Measurements from ENCODE around the genes COX5B and ACTR1B.

GRCh38 chr2:96916103-96916797, 46.4 kb upstream of the SEMA4C start:
- PRO-cap, 4 experiments = peak in 1 of 4 experiments; most common plus-strand start chr2:96916309 (in 1)
- RAMPAGE, long total RNA, 4 experiments = no peak in any of the 4 experiments

DNA sequence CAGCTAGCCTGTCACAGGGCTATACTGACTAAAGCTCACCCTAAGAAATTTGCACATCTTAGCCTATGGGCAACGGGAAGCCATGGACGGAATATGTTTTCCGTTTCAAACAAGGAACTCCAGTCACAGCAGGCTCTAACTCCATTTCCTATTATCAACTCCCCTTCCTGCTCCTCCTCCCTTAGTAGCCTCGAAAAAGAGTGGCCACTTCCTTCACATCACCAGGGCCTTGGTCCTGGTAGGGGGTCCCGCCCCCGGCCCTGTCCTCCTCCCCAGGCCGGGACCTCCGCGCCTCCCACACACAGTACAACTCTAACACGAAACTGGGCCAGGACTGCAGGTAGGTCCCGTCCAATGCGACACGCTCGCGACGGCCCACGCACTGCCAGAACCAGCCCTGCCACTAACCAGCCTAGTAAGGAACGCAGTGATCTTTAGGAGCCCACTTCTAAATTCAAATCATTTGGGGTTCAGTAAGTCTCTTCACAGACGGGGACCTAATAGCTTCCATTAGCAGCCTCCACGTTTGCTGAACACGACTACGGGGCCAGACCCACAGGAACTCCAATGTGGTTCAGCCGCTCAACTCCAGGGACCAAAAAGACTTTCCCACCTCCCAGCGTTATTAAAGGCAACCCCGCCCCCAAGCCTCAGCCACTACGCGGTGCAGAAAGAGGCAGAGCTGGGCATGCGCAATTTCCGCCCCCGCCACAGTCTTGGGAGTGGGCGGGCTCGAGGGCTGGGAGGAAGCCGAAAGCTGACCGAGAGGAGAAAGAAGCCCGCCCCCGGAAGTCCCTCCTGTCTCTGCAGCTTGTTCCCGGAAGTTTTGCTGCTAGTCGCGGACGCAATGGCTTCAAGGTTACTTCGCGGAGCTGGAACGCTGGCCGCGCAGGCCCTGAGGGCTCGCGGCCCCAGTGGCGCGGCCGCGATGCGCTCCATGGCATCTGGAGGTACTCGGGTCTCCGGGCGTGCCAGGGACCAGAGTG, at the start of gene COX5B:
TSS of gene COX5B (plus strand) at position 823 of the 986 bp plus-strand sequence.
- PRO-cap, 4 experiments = peak in 4 of 4 experiments; most common plus-strand start position 224 of the sequence (in 2); most common minus-strand start position 602 of the sequence (in 4)
- RAMPAGE, long total RNA, 4 experiments = start-site peak on the plus strand in 4 of 4 experiments, centred at positions 828 to 834 of the sequence, 2,355 to 2,802 reads per replicate

DNA sequence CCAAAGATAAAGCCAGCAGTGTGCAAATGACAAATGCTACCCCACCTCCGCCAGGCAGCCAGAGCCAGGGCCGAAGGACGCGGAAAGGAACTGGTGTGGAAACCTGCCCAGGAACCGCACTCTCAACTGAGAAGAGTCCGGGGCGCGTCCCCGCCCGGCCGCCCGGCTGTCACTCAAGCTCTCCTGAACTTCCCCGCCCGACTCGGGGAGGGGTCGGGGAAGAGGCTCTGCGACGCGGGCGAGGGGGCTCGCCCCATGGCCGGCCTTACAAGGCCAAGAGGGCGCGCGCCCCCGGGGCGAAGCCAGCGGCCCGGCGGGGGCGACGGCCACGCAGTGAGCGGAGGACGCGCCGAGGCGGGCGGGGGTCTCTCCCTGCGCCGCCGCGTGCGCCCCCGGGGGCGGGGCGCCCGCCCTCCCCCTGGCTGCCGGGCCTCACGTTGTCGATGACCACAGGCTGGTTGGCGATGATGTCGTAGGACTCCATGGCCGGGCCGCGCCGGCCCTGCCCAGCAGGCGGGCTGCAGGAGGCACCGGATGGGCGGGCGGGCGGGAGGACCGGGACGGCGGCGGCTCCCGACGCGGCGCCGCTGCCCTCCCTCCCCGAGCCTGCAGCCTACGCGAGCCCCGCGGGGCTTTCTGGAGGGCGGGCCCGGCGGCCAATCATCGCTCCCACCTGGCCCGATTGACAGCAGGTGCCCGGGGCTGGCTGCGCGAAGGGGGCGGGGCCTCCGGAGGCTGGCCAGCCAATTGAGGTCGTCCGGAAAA, at the start of gene ACTR1B:
TSS of gene ACTR1B (minus strand) at position 638 of the 765 bp plus-strand sequence.
- PRO-cap, 4 experiments = peak in 4 of 4 experiments; most common plus-strand start position 61 of the sequence (in 4); most common minus-strand start position 124 of the sequence (in 4)
- RAMPAGE, long total RNA, 4 experiments = no peak in any of the 4 experiments

DNA sequence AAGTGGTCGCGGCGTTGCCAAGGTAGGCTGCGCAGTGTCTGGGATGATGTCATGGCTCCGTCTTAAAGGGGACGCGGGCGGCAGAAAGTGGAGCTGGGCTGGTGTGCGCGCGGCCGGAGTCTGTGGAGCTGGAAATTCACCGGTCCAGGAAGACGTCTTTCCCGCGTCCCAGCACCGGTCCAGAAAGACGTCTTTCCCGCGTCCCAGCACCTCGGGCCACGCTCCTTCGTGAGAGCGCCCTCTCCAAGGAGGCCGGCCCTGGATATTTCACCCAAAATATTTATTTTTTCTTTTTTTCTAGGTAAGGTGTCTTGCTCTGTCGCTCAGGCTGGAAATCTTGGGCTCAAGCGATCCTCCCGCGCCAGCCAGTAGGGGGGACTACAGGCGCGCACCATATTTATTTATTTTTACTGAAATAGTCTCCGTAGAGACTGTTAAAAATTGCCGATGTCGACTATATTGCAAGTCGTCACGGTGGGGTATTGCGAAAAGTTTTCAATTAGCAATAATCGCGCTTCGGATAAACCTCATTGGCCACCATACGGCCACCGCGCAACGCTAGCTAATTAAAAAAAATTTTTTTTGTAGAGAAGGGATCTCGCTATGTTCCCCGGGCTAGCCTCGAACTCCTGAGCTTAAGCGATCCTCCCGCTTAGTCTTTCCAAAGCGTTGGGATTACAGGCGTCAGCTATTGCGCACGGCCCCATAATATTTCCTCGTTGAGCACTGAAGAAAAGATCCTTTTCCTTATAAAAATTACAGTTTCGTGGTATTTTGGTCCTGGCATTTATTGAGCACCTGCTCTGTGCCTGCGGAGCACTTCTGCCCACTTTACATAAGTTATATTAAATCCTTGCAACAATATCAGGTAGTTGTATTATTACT, 570 bp upstream of the ACTR1B start:
- PRO-cap, 4 experiments = peak in 4 of 4 experiments; most common plus-strand start position 65 of the sequence (in 3); most common minus-strand start position 339 of the sequence (in 1)
- RAMPAGE, long total RNA, 4 experiments = start-site peak on the plus strand in 1 of 4 experiments, centred at position 86 of the sequence, 24 reads per replicate

- PRO-cap, 4 experiments = no peak in any of the 4 experiments
- RAMPAGE, long total RNA, 4 experiments = no peak in any of the 4 experiments
Measured at GRCh38 chr2:97757080-97757538, 43.7 kb downstream of the ZAP70 start.

GRCh38 chr2:97760203-97760487, 46.8 kb downstream of the ZAP70 start:
- PRO-cap, 4 experiments = no peak in any of the 4 experiments
- RAMPAGE, long total RNA, 4 experiments = no peak in any of the 4 experiments

DNA sequence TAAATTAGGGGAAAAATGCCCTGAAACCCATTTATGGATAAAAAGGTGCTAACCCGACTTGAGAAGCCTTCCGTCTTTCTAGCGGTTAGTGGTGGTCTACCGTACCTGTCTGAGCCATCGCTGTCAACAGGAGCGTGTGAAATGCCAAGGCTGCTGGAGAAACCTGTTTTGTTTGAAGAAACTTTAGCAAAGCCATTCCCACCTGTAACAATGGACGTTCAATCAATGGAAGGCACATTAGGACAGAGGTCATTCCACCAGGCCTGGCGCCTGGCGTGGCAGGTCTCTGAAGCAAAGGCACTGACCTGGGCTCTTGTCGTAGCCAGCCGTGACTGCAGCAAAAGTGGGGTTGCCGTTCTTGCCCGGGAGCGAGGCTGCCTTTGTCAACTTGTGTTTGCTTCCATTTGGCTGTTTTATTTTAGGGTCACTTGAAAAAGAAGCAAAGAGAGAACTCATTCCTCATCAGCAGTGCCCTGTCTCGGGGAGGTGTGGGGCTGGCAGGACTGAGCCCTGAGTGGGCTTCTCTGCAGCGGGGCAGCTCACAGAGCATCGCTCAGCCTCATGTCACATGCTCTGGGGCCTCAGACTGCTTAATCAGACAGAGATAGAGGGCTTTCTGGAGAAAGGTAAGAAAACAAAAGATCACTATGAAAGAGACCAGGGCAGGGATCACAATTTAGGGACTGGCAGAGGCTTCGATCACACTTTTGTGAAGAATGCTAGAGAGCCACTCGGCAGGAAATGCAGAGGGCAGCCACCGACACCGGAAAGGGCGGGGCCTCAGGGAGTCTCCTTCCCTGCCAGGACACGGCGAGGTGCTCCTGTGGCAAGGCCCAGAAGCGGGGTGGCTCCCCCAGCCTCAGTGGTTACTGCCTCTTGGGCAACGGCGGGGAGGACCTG, 47.4 kb downstream of the ZAP70 start:
- PRO-cap, 4 experiments = no peak in any of the 4 experiments
- RAMPAGE, long total RNA, 4 experiments = no peak in any of the 4 experiments

GRCh38 chr2:97854386-97855316, 141.1 kb downstream of the TMEM131 start:
- PRO-cap, 4 experiments = no peak in any of the 4 experiments
- RAMPAGE, long total RNA, 4 experiments = no peak in any of the 4 experiments

DNA sequence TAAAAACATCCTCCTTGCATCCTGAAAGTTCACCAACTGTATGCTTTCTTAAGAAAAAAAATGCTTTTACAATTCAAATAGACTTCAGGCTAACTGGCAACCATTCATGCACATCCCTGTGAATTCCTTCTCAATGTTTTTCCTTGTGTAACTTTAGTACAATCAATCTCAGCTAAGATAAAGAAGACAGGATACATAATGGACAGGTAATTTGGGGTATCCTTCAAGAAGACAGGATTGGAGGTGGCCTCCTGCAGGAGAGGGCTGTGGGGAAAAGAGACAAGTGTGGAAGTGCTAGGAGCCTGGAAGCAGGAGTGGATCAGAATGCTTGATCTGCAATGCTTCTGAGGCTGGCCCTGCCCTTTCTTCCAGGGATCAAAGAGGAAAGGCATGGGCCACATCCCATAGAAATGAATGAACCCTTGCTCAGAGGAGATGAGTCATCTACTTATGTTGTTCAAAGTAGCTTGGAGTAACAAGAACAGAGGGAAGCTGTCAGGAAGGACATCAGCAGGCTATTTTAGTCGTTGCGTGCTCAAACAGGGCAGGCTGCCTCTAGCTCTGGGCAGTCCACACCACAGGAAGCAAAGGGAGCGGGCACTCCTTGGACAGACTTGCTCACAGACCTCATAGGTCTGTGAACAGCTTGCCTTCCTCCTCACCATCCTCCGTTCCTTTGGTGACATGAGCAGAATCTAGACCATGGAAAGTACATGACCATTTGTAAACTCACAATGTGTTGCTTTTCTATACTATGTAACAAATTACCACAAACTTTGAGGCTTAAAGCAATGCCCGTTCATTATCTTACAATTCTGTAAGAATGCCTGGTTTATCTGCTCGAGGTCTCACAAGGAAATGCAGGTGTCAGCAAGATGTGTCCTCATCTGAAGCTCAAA, 126.4 kb downstream of the TMEM131 start:
- PRO-cap, 4 experiments = peak in 1 of 4 experiments; most common plus-strand start position 484 of the sequence (in 1)
- RAMPAGE, long total RNA, 4 experiments = no peak in any of the 4 experiments

GRCh38 chr2:97870233-97870916, 125.4 kb downstream of the TMEM131 start:
- PRO-cap, 4 experiments = no peak in any of the 4 experiments
- RAMPAGE, long total RNA, 4 experiments = no peak in any of the 4 experiments

GRCh38 chr2:97931114-97931580, 64.6 kb downstream of the TMEM131 start:
- PRO-cap, 4 experiments = peak in 4 of 4 experiments; most common minus-strand start chr2:97931284 (in 4)
- RAMPAGE, long total RNA, 4 experiments = no peak in any of the 4 experiments

GRCh38 chr2:97994723-97995759, 707 bp downstream of the TMEM131 start:
- PRO-cap, 4 experiments = peak in 4 of 4 experiments; most common plus-strand start chr2:97995311 (in 3); most common minus-strand start chr2:97995151 (in 4)
- RAMPAGE, long total RNA, 4 experiments = no peak in any of the 4 experiments

DNA sequence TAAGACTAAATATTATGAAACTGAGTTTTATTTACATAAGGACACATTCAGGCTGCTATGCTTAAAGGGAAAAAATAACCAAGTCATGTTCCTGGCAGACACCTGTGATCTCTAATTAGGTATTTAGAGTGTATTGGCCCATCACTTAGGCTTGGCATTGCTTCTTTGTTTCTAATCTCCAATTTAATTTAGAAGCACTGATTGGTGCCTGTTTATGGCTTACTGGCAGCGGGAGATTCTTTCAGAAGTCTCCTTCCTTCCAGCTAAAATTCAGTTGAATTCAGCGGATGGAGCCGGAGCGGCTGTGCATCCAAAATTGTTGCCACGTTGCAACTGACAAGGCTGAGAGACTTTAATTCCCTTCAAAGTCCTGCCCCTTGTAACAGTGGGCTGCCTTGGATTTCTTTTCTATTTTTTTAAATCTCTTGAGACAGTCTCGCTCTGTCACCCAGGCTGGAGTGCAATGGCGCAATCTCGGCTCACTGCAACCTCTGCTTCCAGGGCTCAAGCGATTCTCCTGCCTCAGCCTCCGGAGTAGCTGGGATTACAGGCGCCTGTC, 66.6 kb downstream of the VWA3B start:
- PRO-cap, 4 experiments = no peak in any of the 4 experiments
- RAMPAGE, long total RNA, 4 experiments = no peak in any of the 4 experiments

DNA sequence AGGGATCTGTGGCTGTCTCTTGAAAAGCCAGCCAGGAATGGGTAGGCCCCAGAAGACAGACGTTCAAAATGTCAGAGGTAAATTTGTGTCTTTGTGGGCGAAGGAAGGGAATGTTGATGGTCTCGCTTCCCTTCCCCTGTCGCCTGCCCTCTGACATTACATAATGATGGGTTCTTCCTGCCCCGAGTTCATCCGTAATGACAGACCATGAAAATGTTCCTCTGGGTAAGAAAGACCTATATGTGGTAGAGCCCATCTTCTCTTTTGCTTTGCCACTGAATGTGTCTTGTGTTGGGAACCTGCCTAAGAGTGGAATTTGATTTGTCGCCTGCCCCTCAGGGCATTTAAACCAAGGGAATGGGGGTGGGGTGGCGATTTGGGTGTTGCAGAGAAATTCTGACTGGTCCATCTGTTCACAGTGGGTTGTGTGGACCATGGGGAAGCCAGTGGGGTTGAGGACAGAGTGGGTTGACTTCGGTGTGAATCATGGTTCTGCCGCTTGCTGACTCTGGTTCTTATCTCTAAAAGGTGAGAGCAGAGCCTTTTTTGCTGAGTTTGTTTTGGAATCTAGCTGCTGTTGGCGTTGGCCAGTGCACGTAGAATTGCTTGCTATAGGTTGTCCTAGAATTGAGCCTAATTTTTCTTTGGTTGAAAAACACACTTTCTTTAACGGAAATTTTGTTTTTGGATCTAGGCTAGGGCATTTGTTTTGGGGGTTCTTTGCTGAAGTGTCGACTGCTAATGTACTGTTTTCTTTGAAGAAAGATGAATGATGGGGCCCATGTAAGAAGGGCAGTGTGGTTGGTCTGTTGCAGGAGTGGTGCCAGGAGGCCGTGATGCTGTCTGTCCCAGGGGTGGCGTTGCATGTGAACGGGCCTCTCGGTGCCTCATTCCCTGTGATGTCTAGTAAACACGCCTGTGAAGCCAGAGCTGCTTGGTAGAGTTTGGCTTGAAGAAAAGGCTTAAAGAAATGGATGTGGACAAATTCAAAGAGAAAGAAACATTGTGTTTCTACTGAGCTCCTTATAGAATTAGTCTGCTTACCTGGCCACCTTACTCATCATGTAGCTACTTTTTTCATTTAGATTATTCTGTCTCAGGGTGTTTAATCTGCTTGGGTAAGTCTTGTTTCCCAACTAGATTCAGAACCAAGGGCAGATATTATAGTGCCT, 1.4 kb downstream of the INPP4A start:
- PRO-cap, 4 experiments = peak in 3 of 4 experiments; most common plus-strand start position 161 of the sequence (in 1); most common minus-strand start position 152 of the sequence (in 2)
- RAMPAGE, long total RNA, 4 experiments = no peak in any of the 4 experiments

DNA sequence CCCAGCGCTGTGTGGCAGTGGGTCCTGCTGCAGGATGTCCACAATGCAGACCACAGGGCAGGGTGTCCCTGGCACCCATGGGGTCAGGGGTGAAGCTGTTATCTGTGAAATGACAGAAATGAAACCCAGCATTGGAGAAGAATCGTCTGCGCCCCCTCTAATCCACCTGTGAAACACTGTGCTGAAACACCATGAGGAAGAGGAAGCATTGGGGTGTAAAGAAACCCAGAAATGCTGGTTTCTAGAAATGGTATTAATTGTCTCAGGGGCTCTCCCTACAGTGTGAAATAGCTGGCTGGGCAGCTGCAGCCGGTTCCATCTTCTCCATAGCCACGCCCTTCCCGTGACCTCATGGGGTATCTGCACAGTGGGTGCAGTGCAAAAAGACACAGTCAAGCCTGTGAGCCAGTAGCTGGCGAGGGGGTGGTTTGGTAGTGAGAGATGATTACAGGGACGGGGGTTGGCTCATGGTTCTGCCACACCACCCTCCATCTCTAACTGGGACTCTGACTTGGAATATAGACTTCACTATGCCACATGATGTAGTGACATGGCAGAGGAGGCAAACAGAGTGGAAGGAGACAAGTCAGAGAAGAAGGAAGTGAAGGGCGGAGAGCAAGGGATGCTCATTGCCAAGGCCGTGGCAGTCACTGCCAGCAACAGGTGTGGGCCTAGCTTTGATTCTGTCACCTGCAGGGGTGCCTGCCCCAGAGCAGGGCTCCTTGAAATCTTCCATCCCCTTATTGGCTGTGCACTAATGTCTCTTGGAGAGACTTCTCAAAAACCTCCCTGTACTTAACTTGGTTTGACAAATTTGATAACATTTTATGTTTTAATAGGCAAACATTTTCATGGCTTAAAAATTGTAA, 16.3 kb downstream of the INPP4A start:
- PRO-cap, 4 experiments = peak in 2 of 4 experiments; most common plus-strand start position 589 of the sequence (in 2)
- RAMPAGE, long total RNA, 4 experiments = no peak in any of the 4 experiments

DNA sequence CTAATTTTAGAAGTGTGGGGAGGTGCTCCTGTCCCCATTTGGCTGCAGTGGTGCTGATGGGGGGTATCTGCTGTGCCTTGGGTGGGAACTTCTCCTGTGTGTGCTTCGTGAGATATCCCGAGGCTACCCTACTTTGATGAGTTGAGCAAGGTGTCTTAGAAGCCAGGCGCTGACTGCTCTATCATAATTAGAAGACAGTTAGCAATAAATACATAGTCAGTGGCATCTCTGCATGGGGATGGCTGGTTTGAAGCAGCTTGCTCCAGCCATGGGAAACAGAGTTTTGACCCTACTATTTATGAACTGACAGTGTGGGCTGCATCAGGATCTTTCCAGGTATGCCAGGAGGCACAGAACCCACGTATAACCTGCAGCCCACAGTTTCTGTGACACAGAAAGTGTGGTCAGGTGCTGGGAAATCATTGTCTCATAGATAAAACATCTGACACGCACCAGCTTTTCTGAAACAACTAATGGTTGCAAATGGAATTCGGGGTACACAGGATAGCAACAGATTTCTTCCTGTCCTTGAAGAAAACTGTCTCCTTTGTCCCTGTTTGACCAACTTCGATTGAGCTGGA, 34.7 kb downstream of the INPP4A start:
- PRO-cap, 4 experiments = no peak in any of the 4 experiments
- RAMPAGE, long total RNA, 4 experiments = no peak in any of the 4 experiments

DNA sequence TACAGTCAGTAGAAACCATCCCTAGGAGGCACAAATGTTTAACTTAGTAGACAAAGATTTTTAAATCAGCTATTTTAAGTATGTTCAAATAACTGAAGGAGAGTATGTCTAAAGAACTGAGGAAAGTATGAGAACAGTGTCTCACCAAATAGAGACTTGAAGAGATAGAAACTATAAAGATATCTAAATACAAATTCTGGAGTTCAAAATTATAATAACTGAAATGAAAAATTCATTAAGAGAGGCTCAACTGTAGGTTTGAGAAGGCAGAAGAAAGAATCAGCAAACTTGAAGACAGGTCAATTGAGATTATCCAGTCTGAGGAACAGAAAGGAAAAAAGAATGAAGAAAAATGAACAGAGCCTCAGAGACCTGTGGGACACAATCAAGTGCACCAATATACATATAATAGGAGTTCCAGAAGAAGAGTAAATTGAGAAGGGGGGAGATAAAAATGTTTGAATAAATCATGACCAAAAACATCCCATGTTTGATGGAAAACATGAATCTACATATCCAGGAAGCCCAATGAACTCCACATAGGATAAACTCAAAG, 80.2 kb downstream of the COA5 start:
- PRO-cap, 4 experiments = no peak in any of the 4 experiments
- RAMPAGE, long total RNA, 4 experiments = start-site peak on the plus strand in 1 of 4 experiments, centred at position 253 of the sequence, 18 reads per replicate

DNA sequence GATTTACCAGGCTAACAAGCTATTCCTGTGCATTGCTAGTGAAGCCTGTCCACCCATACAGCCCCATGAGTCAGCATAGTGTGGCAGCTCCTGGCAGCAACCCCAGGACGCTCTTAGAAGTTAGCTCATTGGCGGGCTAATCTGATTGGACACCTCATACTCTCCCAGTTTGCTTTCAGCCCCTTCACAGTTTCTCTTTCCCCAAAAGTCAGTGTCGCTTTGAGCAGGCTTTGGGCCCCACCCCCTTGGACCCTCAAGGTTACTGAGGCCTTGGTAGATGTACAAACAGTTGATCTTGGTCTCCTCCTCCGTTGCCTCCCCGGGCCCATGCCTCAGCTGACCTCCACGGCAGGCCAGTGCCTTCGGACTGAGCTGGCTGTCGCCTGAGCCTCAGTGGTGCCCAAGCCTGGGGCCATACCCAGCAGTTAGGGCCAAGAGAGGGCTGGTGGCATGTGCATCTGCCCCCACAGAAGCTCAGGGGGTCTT, 47.9 kb downstream of the COA5 start:
- PRO-cap, 4 experiments = no peak in any of the 4 experiments
- RAMPAGE, long total RNA, 4 experiments = no peak in any of the 4 experiments

DNA sequence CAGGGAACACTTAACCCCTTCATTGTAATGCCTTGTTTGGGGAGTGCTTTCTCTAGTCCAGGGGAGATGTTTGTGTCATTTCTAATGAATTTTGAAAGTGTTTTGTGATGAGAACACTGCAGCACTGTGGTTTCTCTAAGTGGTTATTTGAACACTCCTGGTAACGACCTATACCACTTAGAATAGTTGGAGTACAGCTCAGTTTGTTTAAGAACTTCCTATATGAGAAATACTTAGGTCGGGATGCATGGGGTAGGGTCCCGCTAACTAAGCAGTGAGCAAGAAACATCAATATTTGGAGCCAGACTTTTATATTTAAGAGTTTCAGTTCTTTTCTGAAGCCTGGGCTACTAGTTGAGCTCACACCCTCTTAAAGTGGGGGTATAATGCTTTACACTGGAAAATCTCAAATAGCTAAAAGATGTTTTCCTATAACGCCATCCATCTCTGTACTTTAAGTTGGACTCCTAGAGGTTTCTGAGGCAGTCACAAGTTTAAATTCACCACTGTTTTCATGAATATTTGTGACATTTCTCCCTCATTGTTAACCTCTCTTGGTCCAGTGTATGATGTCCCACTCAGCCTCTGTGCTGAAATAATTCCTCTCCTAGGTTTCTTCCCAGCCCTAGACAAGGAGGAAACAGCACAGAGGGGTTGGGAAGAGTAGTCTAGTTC, 9.1 kb downstream of the UNC50 start:
- PRO-cap, 4 experiments = no peak in any of the 4 experiments
- RAMPAGE, long total RNA, 4 experiments = no peak in any of the 4 experiments

- PRO-cap, 4 experiments = no peak in any of the 4 experiments
- RAMPAGE, long total RNA, 4 experiments = no peak in any of the 4 experiments
Measured at GRCh38 chr2:98734110-98734942, 3.4 kb upstream of the MGAT4A start.